HTERT-HM (cell line): ENCODE measurements around a stretch of chr17.

DNA sequence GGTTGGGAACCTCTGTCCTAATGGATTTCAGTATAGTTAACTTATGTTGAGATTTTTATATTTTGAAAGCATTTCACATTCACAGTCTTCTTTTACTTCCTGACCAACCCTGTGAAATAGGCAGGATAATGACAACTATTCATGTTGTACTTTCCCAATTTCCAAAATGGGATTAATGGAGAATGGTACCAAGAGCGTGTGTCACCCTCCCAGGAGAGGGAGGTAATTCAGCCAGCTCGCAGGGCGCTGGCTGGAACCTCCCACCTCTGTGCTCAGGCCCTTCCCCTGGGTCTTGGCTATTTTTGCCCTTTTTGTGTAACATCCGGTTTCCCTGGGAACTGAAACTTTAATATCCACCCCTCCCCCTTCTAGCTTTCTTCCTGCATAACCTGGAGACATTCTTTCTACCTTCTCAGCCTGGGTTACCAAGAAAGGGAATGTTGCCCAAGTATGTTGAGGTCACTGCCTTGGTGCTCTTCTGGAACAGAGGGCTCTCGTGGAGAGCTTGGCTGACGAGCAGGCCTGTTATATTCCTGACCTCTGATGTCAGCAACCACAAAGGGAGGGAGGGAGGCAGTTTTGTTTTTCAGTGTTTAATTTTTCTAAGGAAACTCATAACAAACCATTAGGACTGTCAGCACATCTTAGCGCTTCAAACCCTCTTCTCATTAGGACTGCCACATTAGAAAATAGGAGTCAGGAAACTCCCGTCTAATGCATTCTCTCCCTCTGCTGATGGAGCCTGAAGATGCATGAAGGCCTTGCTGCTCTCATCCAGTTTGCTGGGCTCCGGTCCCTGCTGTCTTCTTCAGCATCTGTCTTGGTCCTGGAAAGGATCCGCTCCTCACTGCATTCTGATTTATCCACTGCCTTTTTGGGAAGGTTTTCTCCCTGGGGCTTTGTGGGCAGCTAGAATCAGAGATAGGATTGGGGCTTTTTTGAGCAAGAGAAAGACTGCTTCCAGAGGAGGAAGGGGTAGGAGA lies 25.6 kb downstream of the ITGB3 start:
- RRBS, result no CpG with 5 or more reads among the region's 10 CpGs

GRCh38 chr17:47417572-47417957 lies 93.8 kb downstream of the EFCAB13 start:
- RRBS, result no CpG with 5 or more reads among the region's 1 CpG

DNA sequence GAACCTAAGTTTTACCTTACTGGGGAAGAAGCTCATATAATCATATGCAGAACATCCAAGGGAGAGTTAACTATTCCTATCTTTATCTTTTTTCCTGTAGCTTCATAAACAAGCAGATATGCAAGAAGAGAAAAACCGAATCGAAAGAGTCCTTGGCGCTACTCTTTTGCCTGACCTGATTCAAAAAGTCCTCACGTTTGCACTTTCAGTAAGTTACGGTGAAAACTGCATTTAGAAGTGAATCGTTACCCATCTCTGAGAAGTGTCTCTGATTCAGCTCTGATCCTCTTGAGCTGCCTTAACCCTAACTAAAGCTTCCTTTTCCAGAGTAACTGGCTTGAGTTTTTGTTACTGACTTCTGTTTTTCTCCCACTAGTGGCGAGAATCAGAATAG lies 31.5 kb upstream of the KPNB1 start:
- RRBS, result no CpG with 5 or more reads among the region's 7 CpGs

GRCh38 chr17:47659509-47660570 lies 10.1 kb downstream of the KPNB1 start:
- RRBS, result no CpG with 5 or more reads among the region's 7 CpGs

GRCh38 chr17:47683026-47683212 lies 11.0 kb upstream of the TBKBP1 start:
- RRBS, result no CpG with 5 or more reads among the region's 2 CpGs

DNA sequence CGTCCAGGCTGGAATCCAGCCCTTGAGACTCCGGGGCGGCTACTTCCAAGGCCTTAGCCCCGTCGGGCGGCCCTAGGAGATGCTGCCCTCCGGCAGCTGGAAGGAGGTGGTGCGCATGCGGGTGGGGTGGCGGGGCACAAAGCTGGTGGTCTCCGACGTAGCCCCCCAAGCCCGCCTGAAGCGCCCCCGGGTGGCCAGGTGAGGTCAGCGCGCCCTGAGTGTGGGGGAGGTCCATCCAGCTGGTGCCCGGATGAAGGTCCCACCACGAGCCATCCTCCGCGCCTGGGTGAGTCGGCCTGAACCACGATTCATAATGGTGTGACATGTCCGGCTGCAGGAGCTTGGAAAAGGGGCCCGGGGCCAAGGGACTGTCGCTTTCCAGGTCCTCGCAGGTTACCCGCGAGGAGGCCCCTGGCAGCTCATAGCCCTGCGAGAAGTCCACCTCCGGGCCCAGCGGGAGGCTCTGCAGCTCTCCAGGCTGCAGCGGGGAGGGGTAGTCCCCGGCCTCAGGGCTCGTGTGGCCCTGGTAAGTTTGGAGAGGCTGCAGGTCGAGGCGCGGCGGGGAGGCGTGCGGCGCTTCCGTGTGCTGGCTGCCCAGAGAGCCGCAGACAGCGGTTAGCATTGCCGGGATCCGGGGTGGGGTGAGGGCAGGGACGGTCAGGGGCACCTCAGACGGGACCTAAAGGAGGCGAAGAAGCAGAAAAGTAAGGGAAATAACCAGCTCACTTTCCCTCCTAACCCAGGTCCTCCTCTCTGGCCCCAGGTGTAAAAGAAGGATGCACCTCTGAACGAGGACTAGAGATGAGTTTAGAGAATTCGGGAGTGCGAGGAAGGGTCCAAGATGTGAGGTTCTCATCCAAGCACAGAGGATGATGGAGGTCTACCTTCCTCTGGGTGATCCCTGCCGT lies 2.9 kb downstream of the SP6 start:
- RRBS, result 28% methylated on average over 30 of the region's 54 CpGs

DNA sequence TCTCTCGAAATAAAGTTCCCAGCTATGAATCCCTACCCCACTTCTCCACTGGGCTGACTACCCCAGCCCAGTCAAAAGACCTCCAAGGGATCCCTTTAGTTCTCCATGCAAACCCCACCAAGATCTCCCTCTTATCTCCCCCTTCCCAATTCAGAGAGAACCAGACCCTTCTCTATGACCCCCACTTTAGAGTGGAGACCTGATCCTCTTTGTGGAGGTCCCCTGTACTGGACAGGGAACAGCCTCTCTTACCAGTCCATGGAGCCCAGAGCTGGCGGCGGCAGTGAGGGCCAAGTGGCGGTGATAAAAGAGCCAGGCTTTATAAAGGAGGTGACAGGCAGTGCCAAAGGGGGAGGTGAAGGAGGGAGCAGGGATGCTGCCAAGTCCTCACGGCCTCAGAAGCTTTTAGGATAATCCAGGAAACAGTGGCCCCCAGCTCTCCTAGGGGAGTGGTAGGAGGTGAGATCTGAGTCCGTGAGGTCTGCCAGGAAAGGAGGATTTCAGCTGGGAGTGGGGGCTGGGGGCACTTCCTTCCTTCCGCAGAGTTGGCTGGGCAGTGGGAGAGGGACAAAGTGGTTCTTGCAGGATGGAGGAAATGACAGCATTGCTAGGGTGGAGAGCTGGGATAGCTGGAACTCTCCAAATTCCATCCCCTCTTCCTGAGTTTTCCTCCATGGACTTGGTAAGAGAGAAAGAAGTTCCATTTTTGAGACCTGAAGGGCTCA lies 4.6 kb upstream of the SP6 start:
- RRBS, result no CpG with 5 or more reads among the region's 7 CpGs

- RRBS, result no CpG with 5 or more reads among the region's 17 CpGs
Observed at GRCh38 chr17:47864716-47865507, 13.9 kb upstream of the SP6 start.

DNA sequence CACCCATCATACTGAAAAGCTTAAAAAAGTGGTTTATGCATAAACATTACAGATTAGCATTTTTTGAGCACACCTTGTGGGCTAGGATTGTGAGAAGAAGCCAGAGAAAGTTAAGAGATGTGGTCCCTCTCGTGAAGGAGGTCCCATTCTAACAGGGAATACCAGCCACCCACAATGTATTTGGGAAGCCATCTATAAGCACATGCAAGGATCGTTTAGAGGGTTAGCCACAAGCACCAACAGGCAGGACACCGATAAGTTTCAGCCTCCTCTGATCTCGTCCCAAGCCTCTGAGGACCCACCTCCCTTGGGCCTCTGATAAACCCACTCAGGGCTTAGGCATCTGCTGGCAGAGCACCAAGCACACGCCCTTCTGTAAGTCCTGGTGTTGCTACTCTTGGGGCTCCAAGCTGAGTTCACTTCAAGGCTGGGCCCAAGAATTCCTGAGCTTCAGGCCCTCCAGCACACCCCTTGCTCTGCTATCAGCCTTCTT lies 5.5 kb upstream of the PNPO start:
- RRBS, result no CpG with 5 or more reads among the region's 5 CpGs

DNA sequence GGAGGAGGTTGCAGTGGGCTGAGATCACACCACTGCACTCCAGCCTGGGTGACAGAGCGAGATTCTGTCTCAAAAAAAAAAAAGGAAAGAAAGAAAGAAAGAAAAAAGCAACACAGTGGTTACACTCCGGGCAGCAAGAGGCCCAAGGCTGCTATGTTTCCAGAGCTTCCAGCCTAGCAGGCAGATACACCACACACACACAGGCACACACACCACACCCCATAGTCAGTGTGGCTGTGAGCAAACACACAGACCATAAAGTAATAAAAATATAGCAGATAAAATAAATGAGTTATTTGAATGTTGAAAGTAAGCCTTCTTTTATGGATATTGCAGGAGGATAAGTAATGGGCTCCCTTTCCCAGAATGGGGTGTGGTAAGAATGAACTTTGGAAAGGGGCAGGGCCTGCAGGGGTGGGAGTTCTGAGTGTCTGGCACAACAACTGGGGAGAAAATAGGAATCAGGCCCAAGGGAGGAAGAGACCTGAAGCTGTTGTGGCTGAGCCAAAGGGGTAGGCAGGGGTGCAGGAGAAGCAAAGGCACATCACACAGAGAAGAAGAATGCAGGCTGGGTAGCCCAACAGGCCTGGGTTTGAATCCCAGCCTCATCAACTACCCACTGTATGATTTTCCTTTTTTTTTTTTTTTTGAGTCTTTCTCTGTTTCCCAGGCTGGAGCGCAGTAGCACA lies 4.8 kb upstream of the CDK5RAP3 start:
- RRBS, result no CpG with 5 or more reads among the region's 3 CpGs

- RRBS, result no CpG with 5 or more reads among the region's 12 CpGs
Observed at GRCh38 chr17:48045315-48046177, 2.6 kb upstream of the NFE2L1 start.

- RRBS, result no CpG with 5 or more reads among the region's 47 CpGs
Observed at GRCh38 chr17:48047486-48048190, 521 bp upstream of the NFE2L1 start.

- RRBS, result no CpG with 5 or more reads among the region's 12 CpGs
Observed at GRCh38 chr17:48108061-48108499, 514 bp downstream of the SNX11 start.

DNA sequence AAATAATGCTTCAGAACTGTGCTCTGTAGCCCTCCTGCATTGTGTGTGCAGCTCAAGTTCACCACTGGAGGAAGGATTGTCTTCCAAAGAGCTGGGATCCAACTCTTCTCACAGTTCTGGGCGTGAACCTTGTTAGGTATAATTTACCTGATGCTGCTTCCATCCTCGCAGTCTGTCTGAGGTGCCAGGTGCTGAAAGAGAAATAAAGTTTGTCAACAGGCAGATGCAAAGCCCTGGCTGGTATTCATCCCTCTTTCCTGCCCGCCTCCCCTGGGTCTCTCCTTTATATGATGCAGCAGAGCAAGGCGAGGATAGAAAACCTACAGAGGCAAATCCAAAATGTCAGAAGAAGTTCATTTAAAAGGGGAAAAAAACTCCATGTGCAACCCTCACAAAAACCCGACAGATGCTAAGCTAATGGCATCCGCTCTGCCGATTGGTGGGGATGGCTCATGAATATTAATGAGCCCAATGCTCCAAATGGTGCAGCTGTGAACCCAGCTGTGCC lies 15.3 kb downstream of the SNX11 start:
- RRBS, result no CpG with 5 or more reads among the region's 7 CpGs

DNA sequence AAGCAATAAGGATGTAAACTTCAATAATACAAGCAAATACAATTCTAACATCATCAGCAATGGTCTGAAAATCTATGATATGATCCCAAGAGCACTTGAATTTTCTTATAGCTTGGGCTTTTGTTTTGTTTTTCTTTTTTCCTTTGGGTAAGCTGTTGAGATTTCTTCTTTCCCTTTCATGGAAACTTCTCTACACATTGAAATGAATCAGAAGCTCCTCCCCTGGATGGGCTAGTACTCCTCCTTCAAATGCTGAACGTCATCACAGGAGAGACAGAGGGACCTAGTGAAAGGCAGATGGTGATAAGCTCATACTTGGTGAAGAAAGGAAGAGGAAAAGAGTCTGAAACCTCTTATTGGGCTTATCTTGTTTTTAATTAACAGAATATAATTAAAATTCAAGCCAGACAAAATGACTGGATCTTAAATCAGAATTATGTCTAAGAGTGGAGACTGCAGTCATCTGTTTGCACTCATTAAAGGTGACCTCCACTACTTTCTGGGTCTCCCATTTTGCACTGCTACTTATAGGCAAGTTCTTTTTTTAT lies 147.3 kb downstream of the SNX11 start:
- RRBS, result no CpG with 5 or more reads among the region's 1 CpG

- RRBS, result no CpG with 5 or more reads among the region's 5 CpGs
Observed at GRCh38 chr17:48528013-48528637, 2.7 kb downstream of the HOXB1 start.

DNA sequence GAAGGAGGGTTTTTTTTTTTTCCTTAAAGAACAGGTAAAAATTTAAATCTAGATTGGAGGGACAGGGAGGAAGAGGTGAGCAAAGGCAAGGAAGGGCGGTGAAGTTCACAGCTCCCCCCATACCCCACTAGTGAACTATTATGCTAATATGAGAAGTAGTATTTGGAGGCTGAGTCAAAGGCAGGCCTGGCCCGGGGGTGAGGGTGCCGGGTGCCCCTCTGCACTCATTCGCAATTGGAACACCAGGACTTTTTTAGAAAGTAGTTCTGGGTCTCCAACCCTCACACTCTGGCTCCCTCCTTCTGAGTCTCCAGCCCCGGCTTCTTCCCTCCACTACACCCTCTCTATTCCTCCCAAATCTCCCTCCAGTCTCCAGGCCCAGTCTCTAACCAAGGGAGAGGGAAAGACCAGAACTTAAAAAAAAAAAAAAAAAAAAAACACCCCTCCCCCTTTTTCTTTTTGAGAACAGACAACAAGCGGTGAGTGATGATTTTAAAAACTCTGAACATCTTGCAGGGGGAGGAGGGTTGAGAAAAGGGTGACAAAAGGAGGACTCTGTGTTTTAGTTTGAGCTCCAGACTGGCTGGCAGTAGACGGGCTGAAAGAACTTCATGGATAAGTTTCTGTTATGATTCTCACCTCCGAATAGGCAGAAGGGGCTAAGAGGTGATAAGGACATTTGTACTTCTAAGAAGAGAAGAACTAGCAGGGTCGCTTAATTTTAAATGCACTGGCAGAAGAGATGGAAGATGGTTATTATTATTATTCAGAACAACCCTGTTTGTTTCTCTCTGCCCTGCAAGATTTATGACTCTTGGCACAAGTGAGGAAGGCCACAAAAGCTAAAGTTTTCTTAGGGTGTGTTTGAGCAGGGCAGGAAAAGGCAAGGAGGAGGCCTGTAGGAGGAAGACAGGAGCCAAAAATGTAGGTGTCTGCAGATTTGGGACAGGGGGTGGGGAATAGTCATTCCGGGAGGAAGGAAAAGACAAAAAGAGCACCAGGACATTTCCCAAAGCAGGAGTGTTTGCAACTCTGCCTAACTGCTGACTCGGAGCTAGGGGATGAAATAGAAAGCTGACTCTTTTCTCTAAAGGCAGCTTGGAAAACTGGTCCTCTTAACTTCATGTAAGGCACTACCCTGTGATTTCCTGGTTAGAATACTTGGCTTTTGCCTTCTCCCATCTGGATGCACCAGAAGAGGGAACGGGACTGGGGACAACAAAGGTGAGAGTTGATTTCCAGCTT lies 11.6 kb upstream of the HOXB2 start:
- RRBS, result 61% methylated on average over 3 of the region's 12 CpGs

DNA sequence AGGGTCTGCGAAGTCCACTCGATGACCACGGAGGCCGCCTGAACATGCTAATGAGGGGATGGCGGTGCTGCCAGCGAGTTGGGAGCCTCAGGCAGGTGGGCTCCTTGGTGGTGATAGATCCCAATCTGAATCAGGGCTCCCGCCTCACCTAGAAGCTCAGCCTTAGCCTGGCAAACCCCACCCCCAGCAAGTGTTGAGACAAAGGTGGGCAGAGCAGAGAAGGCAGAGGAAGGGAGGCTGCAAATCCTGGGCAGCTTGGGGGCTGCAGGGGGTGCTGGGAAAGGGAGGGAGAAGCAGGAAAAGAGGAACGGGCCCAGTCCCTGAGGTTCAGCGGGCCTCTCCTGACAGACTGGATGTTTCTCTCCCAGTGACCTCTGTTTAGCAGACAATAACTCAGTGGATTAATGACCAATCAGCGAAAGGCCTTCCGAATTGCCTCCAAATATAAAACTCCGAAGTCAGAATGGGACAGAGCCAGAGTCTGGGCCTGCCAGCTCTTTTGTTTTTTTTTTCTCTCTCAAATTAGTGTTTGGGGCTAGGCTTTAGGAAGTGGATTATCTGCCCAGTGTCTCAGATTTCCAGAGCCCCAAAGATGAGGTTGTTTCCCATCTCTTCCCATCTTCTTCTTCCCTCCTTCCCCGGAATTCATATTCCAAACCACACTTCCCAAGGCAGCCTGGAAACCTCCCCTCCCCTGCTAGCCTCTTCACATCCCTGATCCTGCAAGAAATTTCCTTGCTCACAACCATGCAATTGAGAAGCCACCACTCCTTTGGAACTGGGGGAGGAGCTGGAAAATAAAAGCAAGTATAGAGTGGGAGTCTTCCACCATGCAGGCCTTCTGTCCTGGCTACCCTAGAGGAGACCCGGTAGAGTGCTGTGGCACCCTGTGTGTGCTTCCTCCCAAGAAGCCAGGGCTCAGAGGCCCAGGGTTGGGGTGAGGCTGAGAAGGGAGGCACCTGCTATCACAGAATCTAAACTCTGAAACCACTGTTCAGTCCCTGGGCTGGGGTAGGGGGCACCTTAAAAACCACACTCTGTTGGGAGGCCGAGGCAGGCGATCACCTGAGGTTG lies 15.3 kb upstream of the HOXB2 start:
- RRBS, result no CpG with 5 or more reads among the region's 16 CpGs

DNA sequence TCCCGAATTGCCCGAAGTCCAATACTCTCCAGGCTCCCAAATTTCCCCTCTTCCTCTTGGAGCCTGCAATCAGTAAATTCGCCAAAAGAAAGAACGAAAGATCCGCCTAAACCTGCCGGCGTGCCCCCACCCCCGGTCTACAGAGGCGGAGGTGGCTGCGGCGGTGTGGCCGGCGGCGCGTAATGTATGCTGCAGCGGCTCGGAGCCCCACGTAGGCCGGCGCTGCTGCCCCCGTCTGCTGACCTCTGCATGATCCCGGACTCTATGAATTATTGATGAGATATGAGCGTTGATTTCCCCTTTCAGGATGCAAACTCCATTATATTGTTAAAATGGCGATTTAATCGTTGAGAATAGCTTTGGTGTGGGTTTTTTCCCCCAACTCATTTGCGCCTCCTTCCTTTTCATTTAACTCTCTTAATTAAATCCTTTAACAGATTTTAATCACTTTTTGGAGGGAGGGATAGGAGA lies 3.7 kb downstream of the HOXB3 start:
- RRBS, result 51% methylated on average over 10 of the region's 26 CpGs

DNA sequence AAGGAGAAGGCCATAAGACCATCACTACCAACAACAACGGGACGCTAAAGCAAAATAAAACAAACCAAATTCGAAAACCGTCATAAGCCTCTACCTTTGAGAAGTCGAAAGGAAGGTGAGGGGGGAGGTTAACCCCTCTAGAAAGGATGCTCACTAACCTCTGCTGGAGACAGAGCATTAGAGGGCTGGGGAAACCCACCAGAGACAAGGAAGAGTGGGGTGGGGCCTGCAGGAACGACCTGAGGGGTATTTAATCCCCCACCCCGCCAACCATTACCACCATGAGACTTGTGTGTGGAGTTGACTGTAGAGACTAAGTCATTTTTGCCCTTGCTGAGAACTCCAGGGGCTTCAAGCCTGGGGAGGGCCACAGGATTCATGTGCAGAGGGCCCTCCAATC lies 3.3 kb downstream of the HOXB3 start:
- RRBS, result no CpG with 5 or more reads among the region's 7 CpGs